Choroid plexus epithelial cell (primary cell): Measurements from ENCODE around the gene ACSL5.

DNA sequence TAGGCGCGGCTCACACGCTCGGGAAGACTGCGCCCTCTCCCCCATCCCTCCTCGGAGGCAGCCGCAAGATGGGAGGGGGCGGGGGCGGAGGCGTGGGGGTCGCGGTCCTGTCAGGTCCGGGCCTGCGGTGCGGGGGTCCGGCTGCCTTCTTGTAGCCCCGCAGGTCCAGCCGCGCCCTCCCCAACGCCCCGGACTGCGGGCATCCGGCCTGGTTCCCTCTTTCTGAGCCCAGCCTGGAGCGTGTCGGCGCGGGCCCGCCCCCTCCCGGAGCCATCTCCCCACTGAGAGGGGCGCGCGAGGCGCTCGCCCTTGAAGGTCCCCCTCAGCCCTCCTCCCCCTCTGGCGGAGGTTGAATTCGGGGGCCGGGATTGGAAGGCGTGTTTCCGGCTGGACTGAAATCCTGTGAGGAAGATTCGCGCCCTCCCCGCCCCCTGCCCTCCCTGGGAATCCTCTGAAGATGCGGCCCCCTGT is 337 bp downstream of the PDCD4 start:
- RRBS: 1% methylated on average over 23 of the region's 43 CpGs

DNA sequence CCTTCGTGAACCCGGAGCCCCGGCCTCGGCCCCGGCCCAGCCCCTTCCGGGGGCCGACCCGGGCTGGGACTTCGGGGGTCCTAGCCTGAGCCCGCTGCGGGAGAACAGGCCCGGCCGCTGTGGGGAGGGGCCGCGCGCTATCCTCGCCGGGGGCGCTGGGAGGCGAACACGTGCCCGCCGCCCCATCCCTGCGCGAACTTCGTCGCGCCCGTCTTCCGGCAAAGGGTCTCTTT is 689 bp downstream of the PDCD4 start:
- RRBS: 1% methylated on average over 25 of the region's 30 CpGs

DNA sequence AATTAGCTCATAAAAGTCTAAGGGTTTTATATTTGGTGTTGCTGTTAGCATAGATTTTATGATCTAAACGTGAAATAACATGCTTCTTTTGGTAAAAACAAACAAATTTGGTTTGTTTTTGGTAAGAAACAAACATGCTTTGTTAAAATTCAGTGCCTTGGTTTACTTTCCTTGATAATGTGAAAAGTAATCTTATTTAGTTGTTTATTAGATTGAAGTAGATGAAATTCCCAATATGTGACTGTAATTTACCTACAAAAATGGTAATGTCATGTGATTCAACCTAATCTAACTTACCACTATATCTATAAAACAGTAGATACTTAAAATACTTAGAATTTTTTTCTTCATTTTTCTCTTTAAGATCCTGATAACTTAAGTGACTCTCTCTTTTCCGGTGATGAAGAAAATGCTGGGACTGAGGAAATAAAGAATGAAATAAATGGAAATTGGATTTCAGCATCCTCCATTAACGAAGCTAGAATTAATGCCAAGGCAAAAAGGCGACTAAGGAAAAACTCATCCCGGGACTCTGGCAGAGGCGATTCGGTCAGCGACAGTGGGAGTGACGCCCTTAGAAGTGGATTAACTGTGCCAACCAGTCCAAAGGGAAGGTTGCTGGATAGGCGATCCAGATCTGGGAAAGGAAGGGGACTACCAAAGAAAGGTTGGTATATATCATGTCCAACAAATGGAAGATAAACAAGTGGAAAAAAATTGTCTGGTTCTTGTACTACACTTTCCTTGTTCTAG is 9.3 kb downstream of the PDCD4 start:
- RRBS: no CpG with 5 or more reads among the region's 10 CpGs

DNA sequence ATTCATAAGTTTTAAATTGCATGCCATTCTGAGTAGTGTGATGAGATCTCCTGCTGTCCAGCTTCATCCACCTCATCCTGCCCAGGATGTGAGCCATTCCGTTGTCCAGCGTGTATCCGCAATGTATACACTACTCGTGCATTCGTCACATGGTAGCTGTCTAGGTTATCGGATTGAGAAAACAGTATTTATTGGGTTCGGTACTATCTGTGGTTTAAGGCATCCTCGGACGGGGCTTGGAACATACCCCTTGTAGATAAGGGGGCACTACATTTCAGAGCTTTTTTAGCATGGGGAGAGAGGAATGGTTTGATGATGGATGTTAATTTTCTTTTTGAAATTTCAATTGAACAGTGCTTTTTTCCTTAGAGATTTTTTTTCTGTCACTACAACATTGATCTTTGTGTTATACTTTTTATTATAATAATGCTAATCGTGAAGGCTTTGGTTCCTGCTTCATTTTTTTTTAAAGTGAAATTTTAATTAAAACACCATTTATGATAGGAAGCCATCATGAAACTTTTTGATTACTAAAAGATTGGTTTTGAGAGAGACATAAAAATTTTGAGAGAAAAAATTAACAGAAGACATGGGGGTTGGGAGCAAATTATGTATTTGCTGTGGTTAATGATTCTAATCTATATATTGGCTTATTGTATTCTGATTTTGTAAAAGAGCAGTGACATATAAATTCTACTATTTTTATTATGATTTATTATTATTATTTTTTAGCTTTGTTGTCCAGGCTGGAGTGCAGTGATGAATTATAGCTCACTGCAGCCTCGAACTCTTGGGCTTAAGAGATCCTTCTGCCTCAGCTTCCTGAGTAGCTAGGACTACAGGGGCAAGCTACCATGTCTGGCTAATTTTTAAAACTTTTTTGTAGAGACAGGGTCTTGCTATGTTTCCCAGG is 12.6 kb downstream of the PDCD4 start:
- RRBS: no CpG with 5 or more reads among the region's 11 CpGs

DNA sequence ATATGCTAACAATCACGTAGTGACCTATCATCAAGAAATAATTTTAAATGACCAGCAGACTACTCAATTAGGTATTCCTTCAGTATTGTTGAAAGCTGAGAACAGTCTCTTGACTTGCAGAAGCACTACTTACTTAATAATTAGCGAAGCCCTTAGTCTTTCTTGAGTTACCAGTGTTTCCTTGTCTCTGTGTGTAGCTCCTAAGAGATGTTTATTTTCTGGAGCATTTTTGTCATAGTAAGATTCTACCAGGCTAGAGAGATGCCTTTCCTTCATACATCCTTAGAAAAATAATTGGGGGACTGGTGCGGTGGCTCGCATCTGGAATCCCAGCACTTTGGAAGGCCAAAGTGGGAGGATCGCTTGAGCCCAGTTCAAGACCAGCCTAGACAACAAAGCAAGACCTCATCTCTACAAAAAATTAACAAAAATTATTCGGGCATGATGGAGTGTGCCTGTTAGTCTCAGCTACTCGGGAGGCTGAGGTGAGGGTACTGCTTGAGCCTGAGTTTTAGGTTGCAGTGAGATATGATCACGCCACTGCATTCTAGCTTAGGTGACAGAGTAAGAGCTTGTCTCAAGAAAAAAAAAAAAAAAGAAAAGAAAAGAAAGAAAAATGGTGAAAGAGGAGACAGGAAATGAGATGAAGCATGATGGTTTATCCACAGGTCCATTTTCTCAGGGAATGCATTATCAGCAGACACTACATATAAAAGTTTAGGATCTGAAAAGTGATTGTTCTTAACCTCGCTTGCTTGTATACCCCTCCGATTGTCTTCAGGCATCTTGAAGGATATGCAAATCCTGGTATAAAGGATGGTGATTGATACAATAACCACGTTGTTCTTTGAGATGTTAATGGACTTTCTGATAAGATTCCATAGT is 11.8 kb downstream of the BBIP1 start:
- RRBS: no CpG with 5 or more reads among the region's 11 CpGs

GRCh38 chr10:111756380-111756979 is 427.1 kb downstream of the GPAM start:
- RRBS: no CpG with 5 or more reads among the region's 10 CpGs

- RRBS: no CpG with 5 or more reads among the region's 6 CpGs
Observed at GRCh38 chr10:112361933-112362872, 11.7 kb upstream of the ACSL5 start.

DNA sequence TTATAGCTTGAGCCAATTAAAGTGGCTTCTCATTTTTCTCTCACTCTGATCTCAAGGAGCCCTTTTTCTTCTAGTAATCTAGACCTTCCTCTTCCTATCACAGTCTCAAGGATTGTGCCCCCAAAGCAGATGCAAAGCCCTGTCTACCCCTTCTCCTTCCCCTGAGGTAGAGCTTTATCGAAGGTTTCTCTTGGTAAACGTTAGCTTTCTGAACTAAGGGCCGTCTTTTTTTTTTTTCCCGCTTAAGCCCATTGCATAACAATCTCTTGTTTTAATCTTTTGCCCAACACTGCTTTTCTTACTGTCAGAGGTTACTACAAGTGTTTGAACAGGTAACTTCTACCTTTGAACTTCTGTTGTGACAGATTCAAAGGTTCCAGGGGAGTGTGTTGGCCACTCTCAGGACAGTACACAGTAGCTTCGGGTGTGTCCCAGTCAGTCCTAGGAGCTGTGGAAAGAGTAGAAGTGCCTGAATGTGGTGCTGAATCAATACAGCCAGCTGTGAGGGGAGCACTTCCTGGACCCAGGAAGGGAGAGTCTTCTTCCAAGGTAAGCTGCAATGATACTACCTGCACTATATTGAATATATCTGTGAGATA is at the start of gene ACSL5:
TSS of gene ACSL5 (plus strand) at position 396 of the 599 bp plus-strand sequence.
- RRBS: no CpG with 5 or more reads among the region's 5 CpGs

DNA sequence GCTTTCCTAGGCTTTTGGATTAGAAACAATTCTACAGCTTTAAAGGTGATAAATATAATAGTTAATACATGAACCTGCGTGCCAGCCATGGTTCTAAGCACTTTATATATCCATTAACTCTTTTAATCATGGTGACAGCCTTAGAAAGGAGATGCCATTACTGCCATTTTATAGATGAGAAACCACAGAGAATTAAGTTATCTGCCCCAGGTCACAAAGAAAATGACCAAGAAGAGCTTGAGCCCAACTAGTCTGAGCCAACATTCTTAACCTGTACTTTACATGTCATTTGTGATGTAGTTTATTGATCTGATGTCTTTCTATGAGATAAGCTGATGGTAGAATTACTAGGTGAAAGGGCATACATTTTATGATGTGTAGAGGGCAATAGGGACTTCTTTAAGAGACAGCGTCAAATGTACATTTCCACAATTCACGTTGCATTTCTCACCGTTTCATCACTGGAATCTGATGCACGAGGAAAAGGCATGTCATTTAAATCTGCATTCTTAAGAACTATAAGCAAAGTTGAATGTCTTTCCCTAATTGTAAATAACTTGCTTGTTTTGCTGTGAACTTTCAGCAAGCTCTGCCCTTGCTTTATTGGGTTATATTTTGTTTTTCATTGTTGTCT is 11.3 kb downstream of the ACSL5 start:
- RRBS: no CpG with 5 or more reads among the region's 5 CpGs

GRCh38 chr10:112429062-112429582 is 17.6 kb downstream of the ZDHHC6 start:
- RRBS: no CpG with 5 or more reads among the region's 3 CpGs

GRCh38 chr10:112430657-112431144 is 16.0 kb downstream of the ZDHHC6 start:
- RRBS: no CpG with 5 or more reads among the region's 1 CpG

DNA sequence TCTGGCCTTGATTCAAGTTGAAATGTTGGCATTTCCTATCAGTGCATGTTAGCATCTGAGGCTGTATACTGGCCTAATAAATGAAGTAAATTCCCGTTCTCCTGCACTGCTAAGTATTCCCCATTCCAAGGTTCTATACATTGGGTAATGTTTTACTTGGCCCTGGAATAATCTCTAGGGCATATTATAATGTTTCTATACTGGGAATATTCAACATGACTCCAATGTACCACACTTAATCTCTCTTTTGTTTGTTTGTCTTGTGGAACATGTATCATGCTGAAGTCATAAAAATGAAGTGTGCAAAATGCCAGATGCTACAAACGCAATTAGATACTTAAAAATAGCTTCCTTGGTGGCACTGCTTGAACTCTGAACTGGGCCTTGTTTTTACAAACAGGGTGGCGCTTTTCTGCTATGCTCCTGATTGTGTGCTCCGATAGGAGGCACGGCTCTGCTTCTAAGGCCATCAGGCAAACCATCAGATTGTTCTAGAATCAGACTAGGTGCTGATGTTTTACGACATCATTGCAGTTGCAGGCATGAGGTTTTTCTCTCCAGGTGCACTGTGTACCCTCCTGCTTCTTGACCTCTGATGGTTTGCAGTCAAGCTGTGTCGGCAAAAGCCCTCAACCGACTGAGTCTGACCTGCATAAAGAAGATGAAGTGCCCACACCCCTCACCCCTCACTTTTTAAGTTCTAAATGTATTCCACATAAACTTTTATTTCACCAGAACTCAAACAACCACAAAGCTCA is 156.6 kb upstream of the TCF7L2 start:
- RRBS: no CpG with 5 or more reads among the region's 8 CpGs

- RRBS: no CpG with 5 or more reads among the region's 13 CpGs
Observed at GRCh38 chr10:112821532-112822279, 128.3 kb upstream of the TCF7L2 start.

GRCh38 chr10:112842517-112843552 is 107.2 kb upstream of the TCF7L2 start:
- RRBS: no CpG with 5 or more reads among the region's 7 CpGs

- RRBS: no CpG with 5 or more reads among the region's 7 CpGs
Observed at GRCh38 chr10:112965031-112965470, 15.0 kb downstream of the TCF7L2 start.

- RRBS: no CpG with 5 or more reads among the region's 4 CpGs
Observed at GRCh38 chr10:113039959-113040557, 90.0 kb downstream of the TCF7L2 start.

DNA sequence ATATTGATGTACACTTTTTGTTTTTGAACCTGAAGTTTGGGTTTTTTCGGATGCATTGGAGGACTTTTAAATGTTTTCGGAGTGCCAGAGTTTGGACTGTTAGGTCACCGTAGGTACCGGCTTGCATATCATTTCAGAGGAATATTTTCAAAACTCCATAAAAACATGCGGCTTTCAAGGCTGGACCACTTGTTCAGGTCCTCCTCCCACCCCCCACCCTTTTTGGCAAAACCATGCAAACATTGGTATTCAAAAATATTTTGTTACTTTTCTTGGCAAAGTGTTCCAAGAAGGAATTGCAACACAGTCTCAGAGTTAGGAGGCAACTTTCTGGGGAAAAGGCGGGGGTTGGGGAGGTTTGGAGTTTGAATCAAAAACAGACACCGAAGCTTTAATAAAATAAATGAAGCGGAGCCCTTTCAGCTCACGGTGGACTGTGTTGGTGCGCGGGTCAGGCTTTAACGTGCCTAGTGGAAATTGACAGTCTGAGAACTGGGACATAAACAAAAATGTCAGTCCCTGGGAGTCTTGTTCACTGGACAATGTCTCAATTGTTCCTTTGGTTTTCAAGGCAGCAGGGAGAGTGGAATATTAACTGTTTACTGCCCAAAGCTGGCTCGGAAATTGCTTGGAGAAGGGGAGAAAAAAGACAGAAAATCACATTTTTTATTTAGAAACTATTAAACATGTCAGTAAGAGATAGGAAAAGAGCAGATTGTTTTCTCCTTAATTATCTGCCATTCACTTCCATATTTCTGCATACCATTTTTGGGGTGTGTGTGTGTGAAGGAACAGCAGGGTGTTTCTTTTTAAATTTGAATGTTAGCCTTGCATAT is 109.3 kb downstream of the TCF7L2 start:
- RRBS: no CpG with 5 or more reads among the region's 13 CpGs

- RRBS: no CpG with 5 or more reads among the region's 5 CpGs
Observed at GRCh38 chr10:113113250-113113596, 163.2 kb downstream of the TCF7L2 start.

DNA sequence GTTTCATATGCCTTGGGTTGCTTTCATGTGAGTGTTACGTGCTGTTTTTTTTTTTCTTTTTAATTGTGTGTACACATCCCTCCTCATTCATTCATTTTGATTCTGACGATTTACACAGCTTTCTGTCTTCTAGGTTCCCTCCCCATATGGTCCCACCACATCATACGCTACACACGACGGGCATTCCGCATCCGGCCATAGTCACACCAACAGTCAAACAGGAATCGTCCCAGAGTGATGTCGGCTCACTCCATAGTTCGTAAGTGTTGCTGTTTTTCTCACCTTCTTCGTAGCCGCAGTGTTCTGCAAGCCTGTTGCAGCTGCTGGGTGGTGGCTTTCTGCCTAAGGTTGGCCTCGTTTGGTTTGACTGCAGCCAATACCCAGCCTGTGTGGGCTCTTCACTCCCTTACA is 200.8 kb downstream of the TCF7L2 start:
- RRBS: no CpG with 5 or more reads among the region's 13 CpGs

DNA sequence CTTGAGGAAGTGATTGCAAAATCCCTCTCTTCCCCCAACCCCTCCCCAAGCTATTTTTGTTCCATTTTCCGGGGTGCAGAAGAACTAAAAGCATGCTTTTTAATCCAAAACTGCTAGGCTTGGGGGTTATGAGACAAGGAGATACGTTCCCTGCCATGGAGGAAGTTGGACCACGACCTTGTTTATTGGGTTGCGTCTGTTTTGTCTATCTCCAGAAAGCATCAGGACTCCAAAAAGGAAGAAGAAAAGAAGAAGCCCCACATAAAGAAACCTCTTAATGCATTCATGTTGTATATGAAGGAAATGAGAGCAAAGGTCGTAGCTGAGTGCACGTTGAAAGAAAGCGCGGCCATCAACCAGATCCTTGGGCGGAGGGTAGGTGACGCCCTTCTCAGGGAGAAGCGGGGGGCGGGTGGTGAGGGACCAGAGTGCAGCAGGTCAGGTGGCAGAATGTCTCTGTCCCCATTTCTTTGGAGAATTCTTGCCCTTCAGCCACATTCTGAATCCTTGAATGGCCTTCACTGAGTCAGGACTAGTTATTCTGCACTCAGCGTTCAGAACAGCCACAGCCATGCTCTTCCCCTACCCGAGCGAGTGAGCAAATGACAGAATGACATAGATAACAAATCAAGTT is 201.6 kb downstream of the TCF7L2 start:
- RRBS: no CpG with 5 or more reads among the region's 15 CpGs